PC-3 (cell line): ENCODE measurements around a stretch of chr1.

DNA sequence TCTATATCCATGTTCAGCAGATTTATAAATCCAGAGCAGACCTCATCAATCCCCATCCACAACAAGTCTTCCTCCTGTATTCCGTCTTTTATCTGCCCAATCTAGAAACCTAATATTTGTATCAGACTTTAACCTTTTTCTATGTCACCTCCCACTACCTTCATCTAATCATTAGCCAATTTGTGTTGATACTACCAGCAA is 135.5 kb downstream of the PBX1 start:
- RAMPAGE, long total RNA: no peak

DNA sequence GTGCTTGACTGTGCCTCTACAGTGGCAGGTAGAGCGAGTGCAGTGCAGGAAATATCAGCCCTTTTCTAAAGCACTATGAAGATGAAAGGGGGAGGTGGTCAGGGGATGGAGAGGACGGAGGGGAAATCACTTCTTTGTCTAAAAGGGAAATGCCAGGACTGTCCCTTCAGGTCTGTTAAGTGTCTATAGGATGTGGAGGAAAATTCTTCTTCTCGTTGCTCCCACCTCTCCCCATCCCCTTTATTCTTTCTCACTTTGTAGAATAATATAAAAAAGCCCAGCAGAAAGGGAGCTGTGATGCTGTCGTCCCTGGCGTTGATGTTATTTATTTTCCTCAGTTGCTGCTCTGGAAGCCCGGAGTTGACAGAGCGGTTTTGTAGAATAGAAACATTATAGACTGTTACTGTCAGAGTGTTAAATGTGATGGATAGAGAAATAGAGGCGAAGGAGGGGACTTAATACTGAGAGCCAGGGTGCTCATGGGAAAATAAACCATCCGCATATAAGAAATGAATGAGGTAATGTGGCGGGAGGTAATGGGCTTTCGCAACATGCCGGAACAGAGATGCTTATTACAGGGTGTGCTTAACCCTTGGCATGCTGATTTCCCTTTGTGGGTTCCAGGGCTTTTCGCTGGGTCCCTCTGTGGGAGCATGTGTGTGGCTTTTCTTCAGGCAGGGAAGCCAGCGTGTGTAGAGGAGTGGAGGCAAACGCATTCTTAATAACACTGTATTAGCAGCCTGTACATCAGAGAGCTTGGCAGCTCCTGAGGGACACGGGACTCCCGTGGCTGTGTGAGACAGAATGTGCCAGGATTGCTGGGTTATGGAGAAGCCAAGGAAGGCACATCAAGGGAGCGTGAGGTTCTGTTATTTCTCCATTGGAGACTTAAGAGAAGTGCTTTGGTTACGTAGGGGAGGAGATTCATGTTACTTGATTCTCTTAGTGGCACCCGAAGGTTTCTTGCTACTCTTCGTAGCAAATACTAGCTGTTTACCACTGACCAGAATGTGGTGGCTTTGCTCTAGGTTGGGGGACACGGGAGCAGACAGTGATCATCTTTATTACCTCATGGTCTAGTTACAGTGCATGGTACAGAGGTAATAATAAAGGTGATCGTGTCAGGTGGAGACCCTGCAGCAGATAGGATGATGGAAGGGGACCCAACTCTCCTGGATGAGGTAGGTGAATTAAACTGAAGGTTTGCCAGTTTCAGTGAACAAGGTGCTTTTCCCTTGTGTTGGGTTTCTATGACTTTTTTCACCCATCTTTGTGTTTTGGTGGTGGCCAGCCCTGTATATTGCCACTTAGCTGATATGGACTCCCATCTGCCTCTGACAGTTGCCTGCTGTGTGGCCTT is 141.0 kb downstream of the PBX1 start:
- RAMPAGE, long total RNA: no peak

GRCh38 chr1:164771253-164772163 is 212.5 kb downstream of the PBX1 start:
- RAMPAGE, long total RNA: no peak

DNA sequence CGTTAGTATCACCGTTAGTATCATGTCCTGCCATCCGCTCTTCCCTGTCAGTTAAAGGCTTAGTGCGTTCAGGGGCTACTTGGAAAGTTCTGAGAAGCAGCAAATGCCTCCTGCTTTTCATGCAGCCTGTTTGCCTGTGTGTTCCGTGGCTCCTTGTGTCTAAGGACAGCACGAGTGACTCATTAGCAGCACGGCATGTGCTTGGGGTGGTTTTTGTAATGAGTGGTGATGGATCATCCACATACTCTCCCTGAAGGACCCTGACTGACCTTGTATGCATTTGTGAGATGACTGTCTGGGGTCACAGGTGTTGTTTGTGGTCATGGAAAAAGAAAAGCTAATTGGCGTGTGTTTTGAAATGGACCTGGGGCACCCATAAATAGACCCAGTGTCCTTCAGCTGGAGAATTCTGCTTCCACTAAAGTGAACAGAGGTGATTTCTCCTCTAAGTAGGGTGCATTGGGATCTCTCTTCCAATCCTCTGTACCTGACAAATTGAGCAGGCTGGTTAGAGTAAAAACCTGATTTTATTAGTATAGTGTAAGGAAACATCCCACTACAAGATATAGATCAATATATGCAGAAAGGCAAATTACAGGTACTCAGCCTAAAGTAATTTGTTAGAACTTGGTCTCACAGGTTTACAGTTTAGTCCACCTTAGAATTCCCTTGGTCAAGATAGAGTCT is 222.0 kb downstream of the PBX1 start:
- RAMPAGE, long total RNA: no peak

- RAMPAGE, long total RNA: no peak
Observed at GRCh38 chr1:165424298-165424886, 20.5 kb downstream of the RXRG start.

- RAMPAGE, long total RNA: no peak
Observed at GRCh38 chr1:165898623-165899030, 71.2 kb downstream of the UCK2 start.

GRCh38 chr1:166277534-166277738 is 110.6 kb upstream of the FAM78B start:
- RAMPAGE, long total RNA: no peak

GRCh38 chr1:166840445-166841549 is 1.5 kb downstream of the POGK start:
- RAMPAGE, long total RNA: no peak

- RAMPAGE, long total RNA: no peak
Observed at GRCh38 chr1:167094757-167095184, 896 bp downstream of the STYXL2 start.

DNA sequence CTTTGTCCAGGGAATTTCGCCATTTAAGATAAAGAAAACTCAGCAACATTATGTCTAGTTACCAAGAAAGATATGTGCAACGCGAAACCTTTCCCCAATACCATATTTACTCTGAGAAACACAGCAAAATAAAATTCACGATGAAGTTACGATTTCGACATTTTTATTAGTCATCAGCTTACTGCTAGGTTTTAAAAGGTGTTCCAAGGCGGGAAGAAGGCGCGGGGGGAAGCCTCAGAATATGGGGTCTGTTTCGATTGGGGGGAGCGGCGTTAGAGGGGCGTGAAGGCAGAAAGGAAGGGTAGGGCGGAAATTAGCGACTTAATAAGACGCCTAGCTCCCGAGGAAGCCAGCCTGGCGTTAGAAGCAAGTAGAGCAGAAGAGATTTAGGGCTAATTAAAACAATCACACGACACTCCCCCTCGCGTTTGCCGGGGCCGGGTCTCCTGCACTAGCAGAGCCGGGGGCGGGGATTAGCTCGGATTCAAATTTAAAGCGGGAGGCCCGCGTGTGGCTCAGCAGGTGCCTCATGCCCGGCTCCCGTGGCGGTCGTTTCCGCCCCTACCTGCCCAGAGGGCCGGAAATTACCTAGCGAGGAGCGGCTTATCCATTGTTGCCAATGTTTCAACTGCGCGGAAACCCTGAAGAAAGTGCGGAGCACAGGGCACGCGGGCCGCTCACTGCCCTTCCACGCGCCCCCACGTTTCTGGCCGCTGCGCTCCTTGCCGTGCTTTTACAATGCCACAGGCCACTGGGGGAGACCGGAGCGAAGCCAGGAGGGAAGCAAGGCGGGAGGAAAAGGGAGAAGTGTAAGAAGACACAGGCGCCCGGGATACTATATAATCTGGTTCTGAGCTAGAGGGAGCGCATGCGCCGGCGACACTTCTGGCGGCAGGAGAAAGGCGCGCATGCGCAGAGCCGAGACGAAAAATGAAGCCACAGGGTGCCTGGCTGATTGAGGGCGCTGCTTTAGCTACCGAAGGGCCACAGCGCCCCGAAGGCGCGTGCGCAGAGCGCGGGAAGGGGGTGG is 686 bp upstream of the POU2F1 start:
- RAMPAGE, long total RNA: no peak

GRCh38 chr1:167236484-167237269 is 16.0 kb downstream of the POU2F1 start:
- RAMPAGE, long total RNA: no peak

DNA sequence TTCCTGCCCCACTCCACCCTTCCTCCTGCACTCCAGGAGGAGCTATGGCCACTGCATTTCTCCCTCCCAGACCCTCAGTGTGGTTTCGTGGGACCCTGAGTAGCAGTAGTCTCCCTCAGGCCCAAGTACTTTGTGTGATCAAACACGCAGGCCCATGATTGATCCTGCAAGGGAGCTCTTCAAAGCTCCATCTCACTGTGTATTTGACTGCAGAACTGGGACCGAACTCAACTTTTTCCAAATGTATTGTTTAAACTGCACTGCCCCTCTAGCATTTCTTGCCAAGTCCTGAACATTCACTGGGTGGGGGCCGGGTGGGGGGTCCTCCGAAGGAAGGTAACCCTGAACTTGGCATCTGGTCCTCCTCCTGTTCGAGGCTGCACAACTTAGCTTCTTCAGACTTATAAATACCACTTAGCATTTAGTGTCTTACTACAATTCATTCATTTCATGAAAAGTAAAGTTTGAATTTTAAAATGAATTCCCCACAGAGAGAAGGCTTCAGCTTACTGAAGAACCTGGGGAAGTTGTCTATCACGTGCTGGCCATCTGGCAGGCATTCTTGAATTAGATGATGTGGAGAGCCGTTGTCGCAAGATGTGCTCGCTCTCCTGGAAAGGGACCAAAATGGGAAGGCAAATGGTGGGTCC is 90.7 kb downstream of the CD247 start:
- RAMPAGE, long total RNA: no peak

- RAMPAGE, long total RNA: no peak
Observed at GRCh38 chr1:167445931-167446562, 72.3 kb downstream of the CD247 start.

DNA sequence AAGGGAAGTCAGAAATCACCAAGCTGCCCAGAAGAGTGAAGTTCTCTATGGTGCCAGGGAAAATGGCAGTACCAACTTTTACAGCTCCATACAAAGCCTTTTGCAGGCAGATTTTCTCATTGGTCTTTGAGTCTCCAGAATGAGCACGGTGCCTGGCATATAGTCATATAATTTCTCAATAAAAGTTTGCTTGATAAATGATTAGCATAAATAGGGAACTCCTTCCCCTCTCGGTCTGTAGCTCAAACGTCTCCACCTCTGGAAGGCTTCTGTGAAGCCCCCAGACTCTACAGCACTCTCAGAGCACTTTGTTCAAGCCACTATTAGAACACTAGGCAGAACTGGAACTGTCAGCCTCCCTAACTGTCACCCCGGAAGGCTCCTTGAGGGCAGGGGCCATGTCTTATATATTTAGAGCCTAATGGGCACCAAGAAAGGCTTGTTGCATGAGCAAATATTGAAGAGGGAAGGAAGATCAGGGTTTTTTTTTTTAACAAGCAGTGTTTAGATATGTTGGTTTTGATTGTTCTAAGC is 3.9 kb downstream of the RCSD1 start:
- RAMPAGE, long total RNA: no peak

DNA sequence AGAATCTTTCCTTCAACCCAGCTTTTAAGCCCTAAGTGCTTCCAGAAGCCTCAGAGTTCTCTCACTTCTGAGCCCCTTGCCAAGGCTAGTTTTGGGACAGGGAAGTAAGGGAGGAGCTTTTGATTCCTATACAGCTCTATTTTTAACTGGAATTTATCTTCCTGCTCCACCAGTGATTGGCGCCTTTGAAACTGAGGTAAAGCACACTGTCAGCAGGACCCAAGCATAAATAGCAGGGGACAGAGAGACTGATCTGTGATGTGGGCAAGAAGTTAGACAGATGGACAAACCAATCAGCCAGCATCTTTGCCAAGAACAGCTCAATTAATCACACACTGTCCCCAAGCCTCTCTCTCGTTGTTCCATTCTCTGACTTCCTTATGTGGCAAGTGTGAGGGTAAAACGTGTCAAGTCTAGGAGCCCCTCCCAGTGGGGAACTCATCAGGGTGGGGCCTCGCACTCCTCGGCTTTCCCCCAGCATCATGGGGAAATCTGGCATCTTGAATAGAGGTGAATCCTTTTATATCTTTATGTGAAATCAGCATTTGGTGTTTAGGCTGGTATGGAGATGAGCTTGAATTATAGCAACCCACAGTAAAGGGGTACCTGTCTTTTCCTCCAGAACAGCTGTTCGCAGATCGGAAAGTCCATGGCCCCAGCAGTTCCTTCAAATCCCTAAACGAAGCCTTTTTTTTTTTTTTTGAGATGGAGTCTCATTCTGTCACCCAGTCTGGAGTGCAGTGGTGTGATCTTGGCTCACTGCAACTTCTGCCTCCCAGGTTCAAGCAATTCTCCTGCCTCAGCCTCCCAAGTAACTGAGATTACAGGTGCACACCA is 40.1 kb upstream of the MPZL1 start:
- RAMPAGE, long total RNA: no peak

GRCh38 chr1:167696893-167698191 is 24.4 kb upstream of the MPZL1 start:
- RAMPAGE, long total RNA: no peak

GRCh38 chr1:167752518-167752825 is 30.7 kb downstream of the MPZL1 start:
- RAMPAGE, long total RNA: no peak

- RAMPAGE, long total RNA: no peak
Observed at GRCh38 chr1:167765520-167765834, 43.7 kb downstream of the MPZL1 start.

DNA sequence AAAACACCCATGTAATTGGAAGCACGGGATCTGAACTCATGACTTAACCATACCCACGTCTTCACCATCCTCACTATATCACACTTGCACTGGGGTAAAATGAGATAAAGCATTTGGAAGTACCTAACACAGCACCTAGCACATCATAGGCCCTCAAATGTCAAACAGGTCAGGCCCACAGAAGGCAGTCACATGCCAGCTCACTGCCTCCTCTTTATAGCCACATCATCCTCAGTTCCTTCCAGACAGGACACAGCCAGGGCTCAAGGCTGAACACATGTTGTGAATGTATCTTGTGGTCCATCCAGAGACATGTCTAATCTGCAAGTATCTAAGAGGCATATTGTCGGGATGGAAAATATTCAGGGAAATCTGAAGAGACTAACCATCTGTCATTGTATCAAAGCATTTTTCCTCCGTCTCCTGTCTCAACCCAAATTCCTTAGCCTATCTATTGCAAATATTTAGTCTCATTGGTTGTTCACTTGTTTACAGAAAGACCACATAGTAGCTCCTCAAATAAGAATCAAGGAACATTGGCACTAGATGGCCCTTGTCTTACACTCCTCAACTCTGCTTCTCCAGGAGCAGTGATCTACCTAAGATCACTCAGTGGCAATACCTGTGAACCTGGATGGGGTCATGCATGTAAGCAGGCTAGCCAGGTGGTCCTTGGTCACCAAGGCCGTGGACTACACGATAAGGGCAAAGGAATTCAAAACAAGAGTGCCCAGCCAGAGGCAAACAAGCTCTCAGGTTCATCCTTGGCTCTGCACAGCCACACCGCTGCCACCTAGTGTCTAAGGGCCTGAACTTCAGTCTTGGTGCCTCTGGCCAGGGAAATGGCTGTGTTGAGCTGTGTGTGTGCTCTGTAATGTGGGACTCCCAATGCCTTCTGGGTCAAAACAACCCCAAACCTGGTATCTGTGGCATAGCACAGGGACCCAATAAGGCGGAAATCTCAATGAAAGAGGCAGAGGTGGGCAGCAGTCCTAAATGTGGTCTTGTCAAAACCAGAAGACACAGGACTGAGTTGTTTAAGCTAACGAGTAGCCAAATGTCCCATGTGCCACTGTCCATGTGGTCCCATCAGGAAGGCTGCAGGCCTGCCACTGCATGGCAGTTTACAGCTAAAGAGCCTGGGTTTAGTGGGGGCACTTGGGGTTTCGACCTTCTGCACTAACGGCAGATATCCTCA is 54.7 kb downstream of the GPR161 start:
- RAMPAGE, long total RNA: no peak

- RAMPAGE, long total RNA: no peak
Observed at GRCh38 chr1:168089487-168090122, 47.1 kb downstream of the GPR161 start.